Fibroblast of villous mesenchyme (primary cell): ENCODE measurements around the gene NDUFAF4.

DNA sequence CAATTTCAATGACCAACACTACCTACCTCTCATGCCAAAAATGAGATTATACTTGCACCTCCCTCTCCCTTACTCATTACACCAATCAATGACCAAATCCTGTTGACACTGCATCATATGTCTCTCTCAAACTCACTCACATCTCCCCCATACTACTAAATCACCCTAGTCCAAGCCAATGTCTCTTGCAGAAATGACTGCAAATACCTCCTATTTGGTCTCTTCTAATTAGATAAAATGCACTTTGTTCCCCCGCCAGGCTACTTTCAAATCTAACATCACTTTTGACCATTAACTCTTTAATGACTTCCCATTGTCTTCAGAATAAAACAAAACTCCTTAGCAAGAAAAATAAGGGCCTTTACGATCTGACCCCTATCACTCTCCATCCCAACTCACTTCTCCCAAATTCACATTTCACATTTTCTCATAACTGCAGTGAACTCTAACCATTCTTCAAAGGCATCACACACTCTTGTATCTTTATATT lies 4.6 kb downstream of the NDUFAF4 start:
- CAGE, long polyA plus RNA, result no peak

DNA sequence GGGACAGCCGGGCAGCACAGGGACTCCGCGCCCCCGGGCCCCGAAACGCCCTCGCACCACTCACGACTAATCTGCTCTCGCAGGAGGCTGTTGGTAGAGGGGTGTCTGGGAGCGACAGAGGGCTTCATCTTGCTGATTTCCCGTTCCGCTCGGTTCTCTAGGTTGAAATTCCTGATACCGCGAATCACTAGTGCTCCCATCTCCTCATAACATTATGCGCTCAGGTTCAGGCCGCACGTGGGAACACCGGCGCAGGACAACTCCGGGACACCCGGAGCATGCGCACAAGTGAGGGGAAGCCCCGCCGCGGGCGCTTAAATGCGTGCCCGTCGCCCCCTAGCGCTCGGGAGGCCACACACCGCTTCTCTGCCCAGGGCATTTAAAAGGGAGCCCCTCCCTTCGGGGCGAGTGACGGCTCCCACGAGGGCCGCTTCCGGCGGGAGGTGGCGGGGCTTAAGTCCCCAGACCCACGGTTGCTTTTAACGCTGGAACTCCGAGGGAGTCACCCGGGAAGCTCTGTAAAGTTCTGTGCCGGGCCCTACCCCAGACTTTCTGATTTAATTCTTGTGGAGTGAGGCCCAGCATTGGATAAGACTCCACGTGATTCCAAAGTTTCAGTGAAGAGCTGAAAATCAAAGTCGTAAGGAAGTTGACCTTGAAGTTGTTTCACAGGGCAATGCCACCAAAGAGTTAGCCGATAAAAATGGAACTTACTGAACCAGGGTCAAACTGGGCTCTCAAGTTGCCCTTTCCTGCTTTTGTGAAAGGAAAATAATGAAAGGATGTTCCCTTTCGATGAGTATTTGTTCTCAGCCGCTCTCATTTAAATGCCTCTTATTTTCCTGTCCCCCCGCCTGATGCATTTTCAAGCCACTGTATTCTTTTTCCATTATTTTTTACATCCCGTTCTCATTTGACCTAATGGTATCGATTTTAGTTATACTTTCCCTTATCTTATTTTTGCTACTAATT lies at the start of gene NDUFAF4:
Gene NDUFAF4, minus strand, starts transcription at position 290 of the 972 bp plus-strand sequence.
- CAGE, long polyA plus RNA, result start-site peak on the minus strand centred at position 240 of the sequence, 49 bp wide, 451 and 511 reads in 2 replicates

DNA sequence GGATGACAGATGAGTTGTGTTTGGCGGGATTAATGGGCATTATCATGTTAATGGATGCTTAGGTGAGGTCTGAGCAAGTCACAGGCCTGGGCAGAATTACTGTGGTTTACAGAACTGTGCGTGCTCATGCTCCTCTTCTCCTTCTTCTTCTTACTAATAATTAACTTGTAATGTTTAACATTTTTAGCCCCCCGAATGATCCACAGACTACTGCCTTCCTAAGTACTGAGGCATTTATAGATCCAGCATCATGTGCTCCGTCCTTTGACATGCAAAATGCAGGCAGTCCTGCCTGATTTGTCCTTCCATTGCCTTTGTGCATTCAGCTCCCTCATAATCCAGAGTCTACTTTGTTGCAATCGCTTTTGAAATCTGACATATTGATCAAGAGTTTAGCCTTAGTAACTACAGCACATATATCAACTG lies 753.5 kb upstream of the MMS22L start:
- CAGE, long polyA plus RNA, result no peak

DNA sequence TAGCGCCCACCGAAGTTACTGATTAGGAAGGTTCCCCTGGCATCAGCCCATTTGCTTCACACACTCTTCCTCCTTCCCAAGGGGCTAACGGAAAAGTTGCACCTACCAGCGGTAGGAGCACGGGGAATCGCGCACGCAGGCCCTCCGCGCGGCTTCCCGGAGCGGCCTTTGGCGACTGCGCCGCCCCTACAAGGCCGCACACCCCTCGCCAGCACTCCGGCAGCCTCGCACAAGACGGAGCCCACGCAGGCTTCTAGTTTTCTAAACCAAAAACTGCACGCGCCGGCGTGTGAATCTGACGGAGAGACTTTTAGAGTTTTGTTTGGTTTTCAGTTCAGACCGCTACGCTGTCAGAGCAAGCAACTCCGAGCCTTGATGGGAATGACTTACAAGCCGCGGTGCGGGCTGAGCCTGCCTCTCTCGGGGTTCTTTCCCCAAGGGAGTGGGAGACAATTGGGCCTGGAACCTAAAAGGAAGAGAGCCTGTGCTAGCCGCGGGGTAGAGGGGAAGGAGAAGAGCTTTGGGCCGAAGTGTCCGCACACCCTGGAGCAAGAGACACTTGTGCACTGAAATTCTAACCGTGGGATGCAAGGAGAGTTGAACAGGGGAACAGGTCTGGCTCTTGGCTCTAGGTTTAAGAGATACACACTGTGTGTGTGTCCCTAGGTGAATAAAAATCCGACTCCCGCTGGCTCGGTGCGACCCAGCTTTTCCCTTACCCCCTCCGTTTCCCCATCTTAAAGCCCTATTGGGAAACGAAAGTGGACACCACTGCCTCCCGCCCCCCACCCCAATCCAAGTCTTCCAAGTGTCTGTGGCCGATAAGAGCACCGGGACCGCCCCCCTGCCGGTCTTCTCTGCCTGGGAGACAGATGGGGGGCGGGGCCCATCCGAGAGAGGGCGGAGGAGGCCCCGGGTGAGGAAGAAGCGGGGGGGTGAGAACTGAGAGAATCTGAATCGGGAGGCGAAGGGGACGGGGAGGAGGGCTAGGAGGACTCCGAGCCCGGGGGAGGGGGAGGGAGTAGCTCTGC lies 652 bp upstream of the POU3F2 start:
- CAGE, long polyA plus RNA, result no peak

DNA sequence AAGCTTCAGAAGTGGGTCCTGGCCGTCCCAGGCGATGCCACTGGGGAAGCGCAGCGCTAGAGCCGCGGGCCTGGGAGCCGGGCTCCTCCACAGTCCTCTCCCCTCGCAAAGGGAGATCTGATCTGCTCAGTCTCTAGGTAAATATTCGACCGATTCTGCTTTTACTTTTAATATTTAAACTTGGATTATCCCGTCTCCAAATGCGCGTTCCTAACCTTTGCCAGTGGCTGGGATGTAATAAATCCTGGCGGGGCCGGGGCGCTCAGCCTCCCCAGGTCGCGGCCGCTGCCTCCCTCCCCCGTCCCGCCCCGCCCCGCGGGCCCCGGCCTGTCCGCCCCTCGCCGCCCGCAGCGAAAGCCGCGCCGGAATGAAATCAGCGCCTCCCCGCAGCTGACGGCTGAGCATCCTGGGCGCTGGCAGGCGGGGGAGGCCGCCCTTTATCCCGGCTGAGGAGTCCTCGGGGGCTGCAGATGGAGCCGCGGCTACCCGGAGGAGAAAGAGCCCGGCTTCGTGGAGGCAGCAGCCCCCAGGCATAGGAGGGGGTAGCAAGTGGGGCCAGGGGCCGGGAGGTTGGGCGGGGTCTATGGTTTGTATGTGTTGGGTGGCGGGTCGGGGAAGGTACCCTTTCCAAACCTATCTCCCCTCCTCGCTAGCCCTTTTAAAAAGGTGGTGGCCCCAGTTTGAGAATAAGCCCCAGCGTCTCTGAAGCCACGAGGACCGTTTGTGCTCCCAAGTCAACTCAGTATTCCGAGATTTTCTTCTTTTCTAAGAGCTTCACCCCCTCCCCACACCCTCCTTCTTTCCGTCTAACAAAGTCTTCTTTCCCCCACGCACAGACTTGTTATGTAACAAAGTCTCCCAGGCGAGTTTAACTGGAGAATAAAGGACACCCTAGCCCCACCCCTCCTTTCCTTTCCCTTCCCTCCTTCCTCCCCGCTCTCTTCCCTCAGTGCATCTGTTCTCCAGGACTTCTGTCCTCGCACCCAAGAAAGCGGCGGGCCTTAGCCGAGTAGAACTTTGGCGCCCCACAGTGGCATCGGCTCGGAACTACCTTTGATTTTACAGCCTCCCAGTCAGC lies 10.9 kb downstream of the POU3F2 start:
- CAGE, long polyA plus RNA, result no peak

DNA sequence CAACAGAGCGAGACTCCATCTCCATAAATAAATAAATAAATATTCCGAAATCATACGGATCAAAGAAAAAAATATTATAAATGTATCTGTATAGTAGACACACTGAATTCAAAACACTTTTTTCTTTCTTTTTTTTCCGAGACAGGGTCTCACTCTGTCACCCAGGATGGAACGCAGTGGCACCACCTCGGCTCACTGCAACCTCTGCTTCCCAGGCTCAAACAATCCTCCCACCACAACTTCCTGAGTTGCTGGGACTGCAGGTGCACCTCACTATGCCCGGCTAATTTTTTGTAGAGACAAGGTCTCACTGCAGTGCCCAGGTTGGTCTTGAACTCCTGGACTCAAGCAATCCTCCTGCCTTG lies 11.4 kb upstream of the COQ3 start:
- CAGE, long polyA plus RNA, result no peak

- CAGE, long polyA plus RNA, result no peak
Observed at GRCh38 chr6:99405810-99406361, 11.9 kb upstream of the COQ3 start.

GRCh38 chr6:99547253-99547944 lies 21.1 kb downstream of the CCNC start:
- CAGE, long polyA plus RNA, result no peak

DNA sequence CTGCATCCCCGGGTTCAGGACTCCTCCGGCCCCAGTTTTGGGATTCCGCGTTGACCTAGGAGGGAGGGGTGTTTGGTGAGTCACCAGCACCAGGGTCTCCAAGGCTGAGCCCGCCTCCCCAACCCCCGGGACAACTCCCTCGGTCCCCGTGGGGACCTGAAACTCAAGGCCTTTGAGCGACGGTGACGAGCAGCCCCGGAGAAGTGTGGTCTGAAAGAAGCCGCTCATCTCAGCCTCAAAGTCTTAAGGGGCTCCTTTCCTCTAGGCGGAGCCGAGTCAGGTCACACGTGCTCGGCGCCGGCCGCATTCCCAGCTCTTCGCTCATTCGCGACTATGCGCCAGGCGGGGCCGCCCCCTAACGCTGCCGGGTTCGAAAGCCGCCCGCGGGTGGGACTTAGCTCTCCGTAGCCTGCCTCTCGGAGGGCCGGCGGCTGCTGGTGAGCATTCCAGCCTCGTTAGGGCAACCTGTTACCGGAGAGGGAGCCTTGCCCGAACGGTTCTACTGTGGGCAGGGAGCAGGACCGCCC lies 3.1 kb upstream of the PRDM13 start:
- CAGE, long polyA plus RNA, result no peak

DNA sequence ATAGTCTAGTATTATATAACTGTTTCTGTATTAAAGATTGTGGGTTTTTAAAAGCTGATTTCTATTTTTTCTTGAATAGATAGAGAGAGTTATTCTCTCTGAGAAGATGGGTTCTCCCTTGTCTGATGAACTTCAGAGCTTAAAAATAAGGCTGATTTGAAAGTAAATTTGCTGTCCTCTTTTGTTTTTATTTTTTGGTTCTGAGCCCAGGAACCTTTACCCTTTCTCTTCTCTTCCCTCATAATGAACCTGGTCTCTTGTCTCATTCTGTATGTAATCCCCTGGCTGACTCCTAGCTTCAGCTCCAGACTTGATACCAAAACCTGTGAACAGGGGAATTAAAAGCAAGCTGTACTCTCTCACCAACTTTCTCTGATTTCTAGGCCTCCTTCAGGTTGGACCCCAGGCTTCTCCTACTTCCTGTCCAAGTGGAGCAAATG lies 188.0 kb upstream of the MCHR2 start:
- CAGE, long polyA plus RNA, result no peak

DNA sequence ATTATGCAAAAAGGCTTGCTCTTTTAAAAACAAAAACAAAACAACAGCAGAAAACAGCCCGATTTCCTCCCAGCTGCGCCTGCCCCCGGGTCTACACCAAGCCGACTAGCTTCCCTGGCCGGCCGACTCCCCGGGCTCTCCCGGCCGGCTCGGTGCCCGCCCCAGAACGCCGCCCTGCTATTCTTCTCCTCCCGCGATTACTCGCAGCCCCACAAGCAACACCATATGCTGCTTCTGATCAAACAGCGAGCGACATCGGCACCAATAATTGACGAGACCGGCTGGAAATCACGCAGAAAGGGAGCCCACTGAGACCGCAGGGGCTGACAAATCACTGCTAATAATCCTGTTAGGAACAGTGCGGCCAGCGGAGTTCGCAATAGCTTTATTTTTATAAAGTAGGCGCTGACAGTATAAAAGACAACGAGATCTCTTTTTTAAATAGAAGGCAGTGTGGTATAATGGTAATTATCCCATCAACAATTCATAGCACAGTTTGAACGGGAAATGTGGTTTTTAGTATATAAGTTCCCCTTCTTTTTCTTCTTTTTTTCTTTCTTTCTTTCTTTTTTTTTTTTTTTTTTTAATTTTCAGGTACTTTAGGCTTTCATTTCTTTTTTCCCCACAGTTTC lies 3.3 kb downstream of the SIM1 start:
- CAGE, long polyA plus RNA, result no peak

- CAGE, long polyA plus RNA, result no peak
Observed at GRCh38 chr6:101981784-101982246, 588.3 kb downstream of the GRIK2 start.

DNA sequence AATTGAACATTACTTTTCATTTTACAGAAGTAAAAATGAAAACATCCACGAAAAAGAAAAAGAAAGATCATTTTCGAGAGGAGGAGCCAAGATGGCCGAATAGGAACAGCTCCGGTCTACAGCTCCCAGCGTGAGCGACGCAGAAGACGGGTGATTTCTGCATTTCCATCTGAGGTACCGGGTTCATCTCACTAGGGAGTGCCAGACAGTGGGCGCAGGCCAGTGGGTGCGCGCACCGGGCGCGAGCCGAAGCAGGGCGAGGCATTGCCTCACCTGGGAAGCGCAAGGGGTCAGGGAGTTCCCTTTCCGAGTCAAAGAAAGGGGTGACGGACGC lies 370.4 kb downstream of the HACE1 start:
- CAGE, long polyA plus RNA, result no peak

DNA sequence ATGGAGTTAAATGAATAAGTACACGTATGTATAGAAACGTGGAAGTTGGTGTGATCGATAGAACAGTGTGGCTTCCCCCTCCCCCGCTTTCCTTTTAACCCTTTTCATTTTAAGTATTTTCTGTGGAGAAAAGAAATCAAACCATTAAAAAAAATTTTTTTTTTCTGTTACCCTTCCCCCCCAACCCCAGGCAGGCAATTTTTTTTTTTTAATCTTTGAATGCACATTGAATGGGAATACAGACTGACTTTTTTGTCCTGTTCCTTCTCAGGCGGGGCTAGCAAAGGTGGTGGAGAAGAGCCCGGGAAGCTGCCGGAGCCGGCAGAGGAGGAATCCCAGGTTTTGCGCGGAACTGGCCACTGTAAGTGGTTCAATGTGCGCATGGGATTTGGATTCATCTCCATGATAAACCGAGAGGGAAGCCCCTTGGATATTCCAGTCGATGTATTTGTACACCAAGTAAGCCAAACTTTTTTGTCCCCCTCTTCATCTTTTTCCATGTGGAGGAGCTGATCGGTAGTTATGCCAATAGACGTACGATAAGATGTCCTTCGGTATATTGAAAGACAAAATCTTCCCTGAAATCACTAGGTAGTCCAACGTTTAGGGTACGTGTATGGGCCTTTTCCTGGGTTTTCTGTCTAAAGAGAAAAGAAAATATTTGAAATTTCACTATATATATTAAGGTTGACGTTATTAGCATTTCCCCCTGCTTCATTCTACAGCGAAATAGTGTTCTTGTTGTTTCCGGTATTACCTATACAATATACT lies 1.1 kb downstream of the LIN28B start:
- CAGE, long polyA plus RNA, result no peak

DNA sequence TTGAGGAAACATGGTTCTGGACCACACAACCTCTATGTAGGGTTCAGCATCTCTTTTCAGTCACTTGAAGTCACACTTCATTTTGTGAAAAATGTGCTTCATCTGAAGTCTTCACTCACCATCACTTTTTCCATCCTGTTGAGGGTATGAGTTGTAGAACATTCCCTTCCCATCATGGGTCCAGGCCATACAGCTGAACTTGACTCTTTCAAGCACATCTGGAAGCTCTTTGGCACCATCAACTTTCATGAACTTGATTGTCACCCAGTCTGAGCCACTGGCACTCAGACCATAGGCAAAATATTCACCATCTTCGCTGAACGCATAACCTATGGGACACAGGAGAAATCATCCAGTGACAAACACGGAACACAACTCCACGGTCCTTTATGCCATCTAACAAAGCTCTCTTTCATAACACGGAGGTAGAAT lies 29.6 kb downstream of the PREP start:
- CAGE, long polyA plus RNA, result no peak

GRCh38 chr6:105428067-105428895 lies 25.4 kb upstream of the PREP start:
- CAGE, long polyA plus RNA, result no peak

GRCh38 chr6:105459091-105459493 lies 56.2 kb upstream of the PREP start:
- CAGE, long polyA plus RNA, result no peak

DNA sequence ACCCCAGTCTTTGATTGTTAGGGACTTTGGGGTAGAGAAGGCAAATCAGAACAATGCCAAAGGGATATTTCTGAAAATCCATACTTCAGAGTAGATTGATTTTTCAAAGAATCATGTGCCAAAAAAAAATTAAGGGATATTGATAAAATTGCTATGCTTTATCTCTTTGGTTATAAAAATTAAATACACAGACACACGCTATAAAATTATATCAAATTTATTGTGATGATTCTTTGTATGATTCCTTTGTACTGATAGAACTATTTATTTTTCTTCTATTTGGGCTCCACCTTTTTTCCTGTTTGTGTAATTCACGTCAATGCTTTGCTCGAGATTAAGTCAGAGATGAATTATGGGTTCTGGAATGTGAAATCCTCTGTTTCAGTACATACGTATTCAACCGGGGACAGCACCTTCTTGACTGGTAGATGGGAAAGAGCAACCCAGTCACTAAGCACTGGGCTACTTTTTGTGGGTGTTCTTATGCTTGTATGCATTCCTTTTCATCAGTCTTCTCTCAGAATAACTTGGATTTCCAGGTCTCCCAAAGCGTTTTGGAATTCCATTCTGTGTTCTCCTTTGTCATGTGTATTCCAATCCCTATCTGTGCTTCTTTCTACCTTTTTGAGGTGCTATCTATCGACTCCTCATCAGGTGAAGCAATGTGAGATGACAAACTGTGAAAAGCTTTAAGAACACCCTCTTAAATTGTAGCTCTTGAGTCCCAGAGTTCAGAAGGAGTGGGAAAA lies 197.4 kb upstream of the PREP start:
- CAGE, long polyA plus RNA, result no peak

- CAGE, long polyA plus RNA, result no peak
Observed at GRCh38 chr6:105869873-105870324, 216.2 kb upstream of the PRDM1 start.

- CAGE, long polyA plus RNA, result no peak
Observed at GRCh38 chr6:106163455-106163777, 77.3 kb downstream of the PRDM1 start.